Peripheral blood mononuclear cell (primary cell): ENCODE data around the genes NPHS2 and CEP350.

- PRO-cap, 8 experiments: peak in 1 of 8 experiments; most common plus-strand start chr1:178578784 (in 1)
Measured at GRCh38 chr1:178578414-178578931, 65.6 kb downstream of the TEX35 start.

GRCh38 chr1:178593326-178593674, 80.4 kb downstream of the TEX35 start:
- PRO-cap, 8 experiments: no peak in any of the 8 experiments

DNA sequence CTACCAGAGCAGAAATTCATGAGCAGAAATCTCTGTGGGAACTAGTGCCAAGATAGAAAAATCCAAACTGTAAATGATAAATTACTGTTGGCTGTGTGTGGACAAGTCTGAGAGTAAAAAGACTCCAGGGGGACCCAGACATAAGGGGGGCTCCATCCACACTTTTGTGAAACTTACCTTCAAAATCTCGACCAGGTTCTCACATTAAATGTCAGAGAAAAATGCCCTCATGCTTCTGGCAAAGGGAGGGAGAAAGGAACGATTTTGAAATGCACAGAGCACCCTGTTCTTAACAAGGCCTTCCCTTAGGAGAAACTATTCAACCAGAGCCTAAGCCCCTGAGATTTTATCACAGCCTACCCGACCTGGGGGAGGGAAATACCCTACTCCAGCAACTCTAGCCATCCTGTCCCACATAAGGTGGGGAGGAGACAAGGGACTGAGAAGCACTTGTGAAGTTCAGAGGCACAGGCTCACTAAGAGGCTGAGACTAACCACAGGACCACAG, 86.6 kb downstream of the TEX35 start:
- PRO-cap, 8 experiments: no peak in any of the 8 experiments

- PRO-cap, 8 experiments: no peak in any of the 8 experiments
Measured at GRCh38 chr1:178945727-178946510, 75.0 kb upstream of the ANGPTL1 start.

DNA sequence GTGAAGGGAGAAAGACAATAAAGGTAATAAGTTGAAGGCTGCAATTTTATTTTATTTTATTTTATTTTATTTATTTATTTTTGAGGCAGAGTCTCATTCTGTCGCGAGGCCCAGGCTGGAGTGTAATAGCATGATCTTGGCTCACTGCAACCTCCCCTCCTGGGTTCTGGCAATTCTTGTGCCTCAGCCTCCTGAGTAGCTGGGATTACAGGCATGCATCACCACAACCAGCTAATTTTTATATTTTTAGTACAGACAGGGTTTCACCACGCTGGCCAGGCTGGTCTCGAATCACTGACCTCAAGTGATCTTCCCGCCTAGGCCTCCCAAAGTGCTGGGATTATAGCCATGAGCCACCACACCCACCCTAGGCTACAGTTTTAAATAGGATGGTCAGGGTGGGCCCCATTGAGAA, 62.9 kb upstream of the FAM20B start:
- PRO-cap, 8 experiments: no peak in any of the 8 experiments

- PRO-cap, 8 experiments: no peak in any of the 8 experiments
Measured at GRCh38 chr1:179090631-179091256, 8.9 kb downstream of the TOR3A start.

- PRO-cap, 8 experiments: peak in 4 of 8 experiments; most common minus-strand start chr1:179143074 (in 3)
Measured at GRCh38 chr1:179142696-179143718, 61.1 kb downstream of the TOR3A start.

DNA sequence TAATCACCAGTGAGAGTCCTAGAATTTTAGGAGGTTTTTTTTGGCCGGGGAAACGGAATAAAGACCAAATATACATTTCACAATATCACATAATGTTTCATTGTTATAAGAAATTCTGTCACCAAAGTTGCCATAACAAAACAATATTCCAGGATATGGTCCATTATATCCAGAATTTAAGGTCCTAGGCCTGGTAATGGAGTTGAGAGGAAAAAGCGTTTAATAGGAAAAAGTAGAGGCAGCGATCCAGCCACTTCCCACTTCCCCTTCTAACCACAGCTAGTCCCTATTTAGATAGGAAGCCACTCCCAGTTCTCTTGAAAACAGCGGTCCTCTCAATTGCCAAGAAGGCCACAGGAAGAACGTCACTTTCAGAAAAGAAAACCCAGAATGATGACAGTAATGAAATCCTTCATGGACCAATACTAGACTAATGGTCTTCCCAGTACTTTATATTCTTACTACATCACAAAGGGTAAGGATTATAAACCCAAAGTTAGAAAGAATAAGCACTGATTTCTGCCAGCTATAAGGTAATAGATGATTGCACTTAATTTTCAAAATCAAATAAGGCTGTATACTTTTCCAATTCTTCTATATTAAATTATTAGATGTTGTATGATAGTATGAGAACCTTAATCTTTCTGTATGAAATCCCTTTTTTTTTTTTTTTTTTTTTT, 38.6 kb downstream of the ABL2 start:
- PRO-cap, 8 experiments: no peak in any of the 8 experiments

GRCh38 chr1:179564513-179564954, 11.2 kb downstream of the NPHS2 start:
- PRO-cap, 8 experiments: no peak in any of the 8 experiments

GRCh38 chr1:179575661-179576169, at the start of gene NPHS2:
TSS of gene NPHS2 (minus strand) at chr1:179575948.
- PRO-cap, 8 experiments: no peak in any of the 8 experiments

GRCh38 chr1:179816201-179816916, 61.2 kb downstream of the TOR1AIP2 start:
- PRO-cap, 8 experiments: no peak in any of the 8 experiments

DNA sequence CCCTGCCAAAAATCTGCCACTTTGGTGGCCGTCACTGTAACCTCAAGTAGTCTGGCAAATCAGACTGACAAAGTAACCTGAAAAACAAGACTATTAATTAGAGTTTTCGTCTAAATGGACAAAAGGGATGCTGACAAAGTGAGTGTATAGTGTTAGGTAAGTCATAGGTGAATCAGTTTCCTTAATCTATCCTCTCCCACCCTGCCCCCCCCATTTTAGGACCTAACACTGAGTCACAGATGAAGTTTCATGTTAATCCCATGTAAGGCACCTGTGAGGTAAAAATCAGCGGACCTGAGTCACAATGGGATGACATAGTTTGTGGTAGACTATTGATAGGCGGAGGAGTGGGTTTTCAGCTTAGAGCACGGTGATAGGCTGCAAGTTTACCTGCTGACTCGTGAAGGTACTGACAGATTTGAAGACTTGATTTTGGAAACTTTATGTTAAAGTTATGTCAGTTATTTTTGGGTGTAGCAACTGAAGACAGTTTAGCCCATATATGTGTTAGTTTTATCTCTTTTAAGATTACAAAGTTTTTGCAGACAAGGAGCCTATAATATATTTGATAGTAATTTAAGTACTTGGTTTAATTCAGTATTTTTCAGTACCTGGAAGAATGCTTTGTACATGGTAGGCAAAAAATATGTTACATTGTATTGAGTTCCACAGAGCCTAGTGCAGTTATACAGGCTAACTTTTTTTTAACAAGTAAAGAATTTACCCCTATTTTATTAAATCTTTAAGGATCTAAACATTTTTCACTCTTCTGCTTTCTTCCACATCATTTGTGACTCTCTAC, 1.7 kb downstream of the TOR1AIP1 start:
- PRO-cap, 8 experiments: peak in 7 of 8 experiments; most common plus-strand start position 340 of the sequence (in 3); most common minus-strand start position 306 of the sequence (in 5)

DNA sequence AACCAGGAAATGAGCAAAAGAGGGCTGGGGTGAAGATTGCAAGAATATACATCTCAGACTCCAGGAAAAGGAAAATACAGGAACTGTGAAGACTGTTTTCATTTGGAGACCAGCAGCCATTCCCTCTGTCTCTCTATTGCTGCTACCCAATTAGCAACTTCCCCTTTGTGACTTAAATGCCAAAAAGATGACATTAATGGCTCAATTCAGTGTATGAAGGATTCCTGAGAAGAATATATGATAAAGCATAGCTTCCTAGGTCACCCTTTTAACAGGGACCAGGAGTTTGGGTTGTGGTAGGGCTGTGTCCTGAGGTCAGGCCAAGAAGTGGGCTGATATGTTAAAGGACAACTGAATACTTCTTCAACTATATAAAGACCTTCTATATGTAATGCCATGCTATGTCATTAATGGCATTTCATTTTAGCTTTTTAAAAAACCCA, 31.5 kb upstream of the CEP350 start:
- PRO-cap, 8 experiments: peak in 6 of 8 experiments; most common plus-strand start position 285 of the sequence (in 5)

- PRO-cap, 8 experiments: no peak in any of the 8 experiments
Measured at GRCh38 chr1:179952185-179952760, 2.3 kb upstream of the CEP350 start.

DNA sequence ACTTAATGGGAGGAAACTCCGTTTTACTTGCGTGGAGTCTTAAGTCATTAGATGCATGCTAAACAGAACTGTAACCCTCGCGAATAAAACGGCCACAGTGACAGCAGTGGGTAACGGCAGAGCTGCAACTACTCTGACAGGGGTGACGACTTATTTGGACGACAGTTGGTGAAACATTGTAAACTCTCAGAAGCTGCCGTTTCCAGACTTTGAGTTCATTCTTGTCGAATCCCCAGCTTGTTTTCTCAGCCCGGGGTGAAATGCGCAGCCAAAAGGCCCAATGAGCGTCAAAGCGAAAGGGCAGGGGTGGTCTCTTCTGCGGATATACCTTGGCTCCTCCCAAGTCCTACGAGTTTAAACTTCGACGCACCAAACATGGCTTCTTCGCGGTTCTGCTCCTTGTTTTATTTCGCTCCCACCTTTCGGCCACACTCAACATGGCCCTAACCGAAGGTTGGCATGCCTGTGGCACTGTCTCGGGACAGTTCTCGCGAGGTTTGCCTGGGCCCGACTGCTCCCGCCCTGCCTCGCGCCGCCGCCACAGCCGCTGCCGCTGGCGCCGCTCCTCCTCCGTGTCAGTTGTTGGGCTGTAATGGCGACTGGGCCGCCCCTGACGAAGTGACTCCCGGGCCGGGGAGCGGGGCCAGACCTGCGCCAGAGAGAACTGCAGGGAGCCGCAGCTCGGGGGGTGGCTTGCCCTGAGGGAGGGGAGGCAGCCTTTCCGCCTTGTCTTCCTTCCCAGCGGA, at the start of gene CEP350:
Gene CEP350, plus strand, starts transcription at position 578 of the 746 bp plus-strand sequence.
- PRO-cap, 8 experiments: peak in 8 of 8 experiments; most common plus-strand start position 578 of the sequence (in 7); most common minus-strand start position 298 of the sequence (in 4)

GRCh38 chr1:179976799-179977548, 22.4 kb downstream of the CEP350 start:
- PRO-cap, 8 experiments: no peak in any of the 8 experiments

DNA sequence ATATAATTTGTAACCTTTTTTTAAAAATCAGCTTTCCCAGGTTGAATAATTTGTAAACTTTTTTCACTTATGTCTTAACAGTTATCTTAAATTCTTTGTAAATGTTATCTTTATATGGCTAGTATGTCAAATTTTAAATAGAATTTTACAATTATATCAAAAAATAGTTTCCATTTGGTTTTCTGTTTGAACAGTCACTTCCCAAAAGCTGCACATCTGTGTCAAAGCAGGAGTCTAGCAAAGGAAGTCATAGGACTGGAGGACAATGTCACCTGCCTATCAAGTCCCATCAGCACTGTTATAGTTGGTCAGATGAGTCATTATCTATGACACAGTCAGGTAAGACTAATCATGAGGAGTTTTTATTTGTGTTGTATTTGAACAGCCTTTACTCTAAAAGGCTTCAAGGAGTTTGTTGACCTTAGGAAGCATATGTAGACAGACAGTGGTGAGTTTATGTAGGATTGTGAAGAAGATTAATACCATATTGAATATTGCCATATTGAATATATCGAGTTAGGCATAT, 74.3 kb upstream of the QSOX1 start:
- PRO-cap, 8 experiments: no peak in any of the 8 experiments

DNA sequence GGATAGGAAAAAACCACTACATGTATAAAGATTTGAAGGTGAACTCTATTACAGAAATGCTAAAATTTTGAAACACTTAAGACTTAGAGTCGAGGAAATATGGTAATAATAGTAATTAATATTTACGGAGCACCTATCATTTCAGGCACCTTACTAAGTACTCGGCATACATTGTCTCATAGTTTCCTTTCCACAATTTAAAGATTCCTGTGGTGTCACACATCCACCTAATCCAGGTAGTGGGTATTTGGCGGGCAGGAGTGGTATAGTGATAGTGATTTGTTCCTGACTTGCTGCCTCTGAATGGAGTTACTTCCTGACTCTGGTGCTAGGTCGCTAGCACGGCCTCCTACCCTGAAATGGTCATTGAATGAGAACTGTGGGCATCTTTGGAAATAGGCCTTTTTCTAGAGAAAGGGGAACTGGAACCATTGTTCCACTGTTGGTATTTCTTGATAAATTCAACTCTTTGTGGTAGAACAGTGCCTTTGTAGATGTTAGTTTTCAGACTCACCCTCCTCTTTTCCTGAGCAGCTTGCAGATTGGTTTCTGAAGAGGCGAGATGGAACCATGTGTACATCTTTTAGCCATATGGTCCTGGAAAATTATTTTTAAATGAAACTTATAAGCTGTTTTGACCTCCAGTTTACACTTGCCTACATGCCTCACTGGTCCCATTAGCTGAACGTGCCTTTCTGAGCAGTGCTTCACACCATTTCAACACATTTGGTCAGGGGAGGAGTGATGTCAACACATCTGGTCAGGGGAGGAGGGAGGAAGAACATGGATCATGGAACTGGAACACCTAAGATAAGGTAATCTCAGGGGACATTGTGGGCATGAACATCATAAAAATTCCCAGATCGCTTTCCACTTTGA, 1.6 kb downstream of the QSOX1 start:
- PRO-cap, 8 experiments: peak in 7 of 8 experiments; most common plus-strand start position 373 of the sequence (in 2); most common minus-strand start position 360 of the sequence (in 3)

DNA sequence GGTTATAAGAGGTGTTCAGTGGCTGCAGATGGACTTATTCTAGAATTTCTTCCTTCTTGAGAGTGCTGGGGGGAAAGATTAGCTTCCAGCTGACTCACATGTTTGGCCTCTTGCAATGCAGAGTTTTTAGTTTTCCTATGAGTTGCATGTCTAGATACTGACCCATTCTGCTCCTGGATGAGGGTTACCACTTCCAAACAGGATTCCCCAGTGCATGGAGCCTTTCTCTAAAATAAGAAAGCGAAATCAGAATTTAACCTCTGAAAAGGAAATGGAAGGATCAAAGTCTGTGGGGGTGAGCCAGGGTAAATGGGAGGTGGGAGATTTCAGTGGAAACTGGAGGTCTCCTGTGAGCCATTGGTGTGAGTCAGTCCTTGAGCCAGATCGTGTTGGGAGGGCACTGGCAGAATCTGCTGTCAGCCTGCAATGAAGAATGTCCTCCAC, 2.2 kb downstream of the QSOX1 start:
- PRO-cap, 8 experiments: peak in 5 of 8 experiments; most common plus-strand start position 64 of the sequence (in 2)

- PRO-cap, 8 experiments: no peak in any of the 8 experiments
Measured at GRCh38 chr1:180167902-180168689, 13.4 kb downstream of the QSOX1 start.